ENCODE measurements around the genes POLQ, PDIA5 and SEC22A.

- PRO-cap: no peak
Measured at GRCh38 chr3:120446023-120446792, 4.6 kb downstream of the FSTL1 start.

- PRO-cap: no peak
Measured at GRCh38 chr3:120693639-120694165, 11.7 kb upstream of the HGD start.

DNA sequence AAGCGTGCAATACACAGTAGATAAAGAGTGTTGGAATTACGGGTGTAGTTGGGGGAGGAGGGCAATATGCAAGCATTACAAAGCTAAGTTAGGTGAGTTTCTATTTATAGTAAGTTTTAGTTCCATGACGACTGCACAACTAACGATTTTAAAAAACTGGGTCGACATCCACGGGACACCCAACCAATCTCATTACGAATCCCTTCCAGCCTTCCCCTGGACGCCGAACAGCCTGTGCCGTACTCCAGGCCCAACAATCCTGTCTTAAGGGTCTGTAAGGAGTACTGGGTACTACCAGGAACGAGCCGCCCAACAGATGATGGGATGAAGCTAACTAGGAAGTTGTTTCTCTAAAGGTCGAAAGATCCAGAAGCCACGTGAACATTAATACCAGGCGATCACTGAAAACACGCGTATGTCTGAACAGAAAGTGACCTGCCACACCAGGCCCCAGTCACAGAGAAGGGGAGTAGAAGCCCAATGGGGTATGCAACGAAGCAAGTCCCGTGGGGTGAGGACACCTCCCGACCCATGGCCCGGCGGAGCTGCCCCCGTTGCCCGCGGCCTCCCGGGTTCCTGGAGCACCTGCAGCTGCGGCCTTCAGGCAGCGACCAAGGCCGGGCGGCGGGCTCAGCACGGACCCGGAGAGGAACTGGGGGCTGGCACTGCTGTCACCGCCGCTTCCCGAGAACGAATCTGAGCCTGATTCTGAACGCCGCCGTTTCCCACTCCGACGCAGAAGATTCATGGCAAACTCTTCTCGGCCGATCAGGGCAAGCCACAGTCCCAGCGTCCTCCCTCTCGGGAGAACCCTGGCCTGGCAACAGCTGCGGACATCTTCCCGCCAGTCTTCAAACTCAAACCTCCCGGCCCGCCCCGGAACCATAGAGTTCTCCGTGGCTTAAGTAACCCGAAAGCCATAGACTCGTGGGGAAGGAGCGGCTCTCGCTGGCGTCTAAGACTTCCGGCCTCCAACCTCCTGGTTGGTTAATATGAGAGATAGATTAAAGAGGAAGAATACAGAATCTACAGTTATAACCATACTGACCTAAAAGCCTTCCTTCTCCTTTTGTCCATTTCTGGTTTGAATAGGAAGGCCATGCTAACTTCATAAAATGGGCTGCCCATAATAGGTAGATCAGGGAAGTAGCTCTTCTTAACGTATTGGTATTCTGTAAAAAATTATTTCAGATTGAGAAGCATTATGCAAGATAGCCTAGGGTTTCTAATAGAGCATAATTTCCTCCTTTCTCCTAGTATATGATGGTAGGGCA, at the start of gene POLQ:
POLQ (minus strand) TSS at position 859 of the 1,274 bp plus-strand sequence.
- PRO-cap: bidirectional peak, plus-strand start at position 960 of the sequence, minus-strand start at position 847 of the sequence

GRCh38 chr3:121648350-121649104, 12.2 kb downstream of the HCLS1 start:
- PRO-cap: no peak

DNA sequence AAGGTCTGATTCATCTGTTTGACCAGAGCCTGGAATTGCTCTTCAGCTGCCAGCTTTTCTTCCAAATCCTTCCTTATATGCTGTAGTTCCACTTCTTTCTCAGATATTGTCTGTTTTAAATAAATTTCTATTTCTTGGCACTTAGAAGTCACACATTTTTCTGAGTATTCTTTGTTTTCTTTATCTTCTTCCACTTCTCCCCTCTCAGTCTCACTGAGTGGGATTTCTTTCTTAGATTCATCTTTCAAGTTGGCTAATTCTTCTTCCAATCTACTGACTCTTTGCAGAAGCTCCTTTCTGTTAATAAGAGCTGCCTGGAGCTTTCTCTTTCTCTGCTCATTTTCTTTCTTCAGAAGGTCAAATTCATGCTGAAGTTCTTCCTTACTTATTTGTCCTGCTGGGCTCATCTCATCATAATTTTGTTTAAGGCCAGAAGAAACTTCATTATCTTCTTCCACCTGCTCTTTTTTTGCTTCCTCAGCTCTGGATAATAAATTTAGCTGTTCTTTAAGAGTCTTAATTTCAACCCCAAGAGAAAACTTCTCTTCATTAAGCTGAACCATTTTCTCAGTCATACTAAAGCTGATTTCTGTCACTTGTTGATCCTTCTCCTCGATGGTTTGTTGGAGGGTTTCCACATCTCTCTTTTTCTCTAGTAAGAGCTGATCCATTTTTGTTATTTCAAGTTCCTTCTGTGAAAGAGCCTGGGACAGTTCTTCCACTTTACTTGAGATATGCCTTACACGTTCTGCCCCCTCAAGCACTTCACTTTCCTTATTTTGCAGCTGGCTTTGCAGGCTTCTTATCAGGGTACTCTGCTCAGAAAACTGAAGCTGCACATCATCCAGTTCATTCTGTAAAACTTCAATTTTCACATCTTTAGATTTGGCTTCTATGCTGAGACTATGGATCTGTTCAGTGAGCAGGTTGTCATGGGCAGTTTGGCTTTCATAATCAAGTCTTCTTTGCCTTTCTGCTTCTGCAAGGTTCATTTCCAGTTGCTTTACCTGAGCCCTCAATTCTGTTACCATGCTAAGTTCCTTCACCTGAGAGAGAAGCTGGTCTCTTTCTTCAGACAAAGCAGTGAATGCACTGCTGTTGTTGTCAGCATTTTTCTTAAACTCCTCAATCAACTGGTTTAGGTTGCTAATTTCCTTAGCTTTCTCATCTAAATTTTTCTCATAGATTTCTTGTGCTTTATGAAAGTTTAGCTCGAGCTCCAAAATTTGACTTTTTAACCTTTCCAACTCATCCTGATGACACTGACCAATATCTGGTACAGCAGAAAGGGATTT, 37.0 kb upstream of the HCLS1 start:
- PRO-cap: no peak

- PRO-cap: no peak
Measured at GRCh38 chr3:121698501-121698992, 37.8 kb upstream of the HCLS1 start.

- PRO-cap: no peak
Measured at GRCh38 chr3:121718078-121718605, 31.4 kb downstream of the GOLGB1 start.

GRCh38 chr3:122247388-122247858, 64.0 kb downstream of the CASR start:
- PRO-cap: no peak

DNA sequence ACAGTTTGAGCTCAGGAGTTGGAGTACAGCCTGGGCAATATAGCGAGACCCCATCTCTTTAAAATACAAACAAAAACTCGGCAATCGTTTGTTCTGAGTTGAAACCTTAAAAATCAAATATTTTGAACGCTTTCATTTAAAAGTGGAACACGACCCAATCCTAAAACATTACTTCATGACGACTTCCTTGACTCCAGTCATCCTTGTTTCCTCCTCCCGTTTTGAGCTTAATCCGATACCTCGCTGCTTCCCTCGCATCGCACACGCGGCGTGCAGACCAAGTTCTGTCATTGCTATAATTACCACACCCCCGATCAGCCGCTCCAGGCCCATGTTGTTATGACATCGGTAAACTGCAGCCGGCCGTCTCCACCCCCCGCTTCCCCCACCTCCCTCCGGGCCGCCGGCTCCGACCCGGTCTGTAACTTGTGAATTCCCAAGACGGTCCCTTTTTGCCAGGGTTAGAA, 864 bp downstream of the KPNA1 start:
- PRO-cap: no peak

DNA sequence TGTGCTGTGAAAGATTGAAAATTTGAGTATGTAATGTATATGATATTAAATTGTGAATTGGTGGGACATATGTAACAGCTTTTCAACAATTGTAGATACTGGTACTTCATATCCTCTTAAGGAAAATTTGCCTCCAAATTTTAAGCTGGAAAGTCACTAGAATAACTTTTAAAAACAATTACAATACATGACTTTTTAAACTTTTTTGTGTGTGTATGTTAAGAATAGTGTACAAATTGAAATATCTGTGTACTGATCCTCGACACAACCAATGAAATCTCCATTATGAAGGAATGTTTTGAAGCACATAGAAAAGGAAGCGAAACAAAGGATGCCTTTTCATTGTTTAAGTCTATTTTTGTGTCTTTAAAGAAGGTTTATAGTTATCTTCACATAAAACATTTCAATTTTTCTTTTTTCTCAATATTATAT, 1.4 kb downstream of the PARP15 start:
- PRO-cap: no peak

DNA sequence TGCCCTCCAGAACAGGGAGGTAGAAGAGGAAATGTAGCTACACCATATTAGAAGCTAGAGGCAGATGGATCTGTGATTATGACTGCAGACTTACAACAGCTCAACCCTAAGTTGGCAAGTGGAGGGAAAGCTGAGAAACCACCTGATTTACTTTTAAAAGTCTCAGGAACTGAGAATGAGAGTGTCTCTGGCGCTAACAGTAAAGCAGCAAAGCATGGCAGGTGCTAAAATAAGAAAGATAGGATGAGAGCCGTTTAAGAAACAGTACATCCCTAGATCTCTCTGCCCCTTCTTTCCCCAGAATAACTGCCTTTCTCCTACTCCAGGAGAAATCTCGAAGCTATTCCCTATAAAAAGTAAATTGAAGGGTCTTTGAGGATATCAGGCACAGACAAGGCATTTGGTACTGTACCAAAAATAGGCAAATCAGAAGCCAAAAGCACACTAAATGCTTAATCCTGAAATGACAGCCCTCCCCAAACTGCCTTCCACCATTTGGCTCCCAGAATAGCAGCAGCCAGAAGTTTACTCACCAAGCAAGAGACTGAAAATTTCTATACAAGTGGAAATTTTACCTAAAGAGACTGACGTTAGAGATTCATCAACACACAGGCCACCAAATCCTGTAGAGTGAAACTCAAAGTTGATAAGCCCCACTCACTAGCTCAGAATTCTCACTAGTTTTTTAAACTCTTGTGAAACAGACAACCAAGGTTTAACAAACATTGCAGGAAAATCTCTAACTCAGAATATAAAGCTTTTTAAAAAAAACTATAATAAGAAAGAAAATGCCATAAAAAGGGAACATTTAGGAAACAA, 34.2 kb upstream of the PARP14 start:
- PRO-cap: no peak

- PRO-cap: no peak
Measured at GRCh38 chr3:122761922-122762291, 31.7 kb downstream of the HSPBAP1 start.

GRCh38 chr3:123066630-123067971, at the start of gene PDIA5:
TSS of gene PDIA5 (plus strand) at chr3:123067025.
- PRO-cap: bidirectional peak, plus-strand start at chr3:123067031, minus-strand start at chr3:123066903; bidirectional peak, plus-strand start at chr3:123067368, minus-strand start at chr3:123067281

- PRO-cap: bidirectional peak, plus-strand start at chr3:123201949, minus-strand start at chr3:123201775
Measured at GRCh38 chr3:123201137-123202081, at the start of gene SEC22A. TSS of gene SEC22A (plus strand) at chr3:123201943.

DNA sequence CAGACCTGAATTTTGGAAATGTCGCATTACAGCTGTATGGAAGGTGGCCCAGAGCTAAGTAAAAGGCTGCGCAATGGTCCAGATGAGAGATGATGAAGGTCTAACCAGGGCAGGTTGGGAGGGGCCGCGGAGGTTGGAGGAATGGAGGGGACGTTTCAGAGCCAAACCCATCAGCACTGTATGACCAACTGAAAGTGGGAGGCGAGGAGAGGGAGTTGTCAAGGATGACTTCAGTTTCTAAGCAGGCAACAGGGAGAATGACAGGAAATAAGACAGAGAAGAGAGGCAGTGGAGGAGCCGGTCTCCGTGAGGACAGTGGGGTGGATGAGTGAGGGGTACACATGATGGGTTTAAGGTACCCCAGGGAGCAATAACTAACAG, 60.8 kb downstream of the ADCY5 start:
- PRO-cap: no peak

GRCh38 chr3:123599837-123600253, 15.0 kb upstream of the HACD2 start:
- PRO-cap: no peak

GRCh38 chr3:123610275-123610817, 25.5 kb upstream of the HACD2 start:
- PRO-cap: no peak

- PRO-cap: no peak
Measured at GRCh38 chr3:123613989-123614554, 29.2 kb upstream of the HACD2 start.

DNA sequence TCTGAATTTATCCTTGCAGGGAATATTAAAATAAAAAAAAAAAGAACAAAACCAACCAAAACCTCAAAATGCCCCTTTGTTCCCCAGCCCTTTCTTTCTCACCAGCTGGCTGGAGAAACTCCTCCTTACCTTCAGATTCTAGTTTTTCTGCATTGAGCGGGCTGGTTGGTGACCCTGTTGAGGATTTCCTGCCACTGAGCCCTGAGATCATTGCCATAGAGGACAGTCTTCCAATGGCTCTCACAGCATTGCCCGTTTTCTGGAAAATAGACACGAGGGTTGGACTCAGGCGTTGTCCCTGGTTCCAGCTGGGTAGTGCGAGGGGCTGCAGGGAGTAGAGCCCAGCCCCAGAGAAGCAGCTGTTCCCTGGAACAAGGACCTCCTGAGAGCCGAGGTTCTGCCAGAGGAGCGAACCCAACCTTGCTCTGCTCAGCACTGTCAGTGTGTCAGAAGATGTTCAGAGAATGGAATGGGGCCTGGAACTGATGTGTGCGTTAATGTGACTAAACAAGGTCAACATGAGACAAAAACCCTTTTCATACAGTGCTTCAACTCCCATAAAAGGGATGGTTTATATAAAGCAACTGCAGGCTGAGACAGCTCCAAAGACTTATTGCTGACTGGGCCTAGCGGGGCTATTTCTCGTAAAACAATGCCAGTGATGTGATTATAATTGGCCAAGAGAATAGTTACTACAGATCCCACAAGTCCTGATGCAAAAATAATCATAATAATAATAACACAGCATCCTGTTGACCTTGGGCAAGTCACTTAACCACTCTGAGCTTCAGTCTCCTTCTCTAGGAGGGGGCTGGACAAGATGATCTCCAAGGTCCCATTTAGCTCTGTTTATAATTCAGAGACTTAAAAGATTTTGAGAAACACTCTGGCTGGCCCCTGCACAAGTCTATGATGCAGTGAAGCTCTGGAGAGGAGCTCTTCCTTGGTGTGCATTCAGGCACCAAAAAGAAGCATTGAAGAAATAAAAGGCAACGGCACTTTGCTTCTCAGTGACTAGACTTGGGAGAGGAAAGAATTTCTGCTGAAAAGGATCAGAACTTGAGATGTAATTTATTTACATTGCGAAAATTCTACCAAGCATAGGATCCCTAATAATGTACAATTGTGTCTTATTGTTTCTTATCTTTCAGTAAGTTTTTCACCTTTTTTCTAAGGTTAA, 35.6 kb upstream of the HACD2 start:
- PRO-cap: no peak

GRCh38 chr3:123667640-123668104, 82.8 kb upstream of the HACD2 start:
- PRO-cap: no peak